ENCODE measurements around a stretch of chr15.

DNA sequence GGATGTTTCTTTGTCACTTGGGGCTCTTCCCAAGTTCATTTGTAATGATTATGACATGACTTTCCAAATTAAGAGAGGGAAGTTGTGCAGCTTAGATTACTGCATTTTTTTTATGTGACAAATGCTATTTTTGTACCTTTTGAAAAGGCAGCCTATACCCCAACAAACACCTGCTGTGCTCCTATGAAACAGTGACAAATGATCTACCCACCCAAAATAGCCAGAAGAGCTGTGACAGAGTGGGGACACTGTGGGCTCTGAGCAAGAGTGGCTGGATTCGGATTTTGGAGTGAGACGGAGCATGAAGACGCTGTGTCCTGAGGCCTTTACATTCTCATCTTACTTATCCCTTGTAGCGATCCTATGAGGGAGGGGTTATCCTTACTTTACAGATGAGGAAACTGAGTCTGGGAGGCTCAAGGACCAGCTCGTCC, 6.9 kb upstream of the SYNM start:
- PRO-cap = no peak
- RAMPAGE, long total RNA, 4 experiments = no peak in any of the 4 experiments

- PRO-cap = no peak
- RAMPAGE, long total RNA, 4 experiments = no peak in any of the 4 experiments
Observed at GRCh38 chr15:99114067-99115143, 9.5 kb downstream of the SYNM start.

DNA sequence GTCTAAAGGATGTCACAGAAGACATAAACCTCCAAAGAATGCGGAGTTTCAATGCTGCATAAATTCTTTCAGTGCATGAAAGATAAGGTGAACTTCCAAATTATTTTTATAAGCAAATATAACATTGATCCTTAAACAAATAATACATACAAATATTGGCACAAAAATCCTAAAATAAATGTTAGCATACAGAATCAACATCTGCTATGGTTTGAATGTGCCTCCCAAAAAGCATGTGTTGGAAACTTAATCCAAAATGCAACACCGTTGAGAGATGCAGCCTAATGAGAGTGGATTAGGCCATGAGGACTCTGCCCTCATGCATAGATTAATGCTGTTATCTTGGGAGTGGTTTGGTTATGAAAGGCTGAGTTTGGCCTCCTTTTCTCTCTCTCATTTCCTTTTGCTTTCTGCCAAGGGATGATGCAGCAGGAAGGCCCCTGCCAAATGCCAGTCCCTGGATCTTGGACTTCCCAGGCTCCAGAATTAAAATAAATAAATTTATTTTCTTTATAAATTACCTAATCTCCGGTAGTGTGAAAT, 49.3 kb downstream of the SYNM start:
- PRO-cap = no peak
- RAMPAGE, long total RNA, 4 experiments = no peak in any of the 4 experiments

GRCh38 chr15:99454688-99455457, 110.9 kb upstream of the MEF2A start:
- PRO-cap = bidirectional peak, plus-strand start at chr15:99455188, minus-strand start at chr15:99455094
- RAMPAGE, long total RNA, 4 experiments = no peak in any of the 4 experiments

DNA sequence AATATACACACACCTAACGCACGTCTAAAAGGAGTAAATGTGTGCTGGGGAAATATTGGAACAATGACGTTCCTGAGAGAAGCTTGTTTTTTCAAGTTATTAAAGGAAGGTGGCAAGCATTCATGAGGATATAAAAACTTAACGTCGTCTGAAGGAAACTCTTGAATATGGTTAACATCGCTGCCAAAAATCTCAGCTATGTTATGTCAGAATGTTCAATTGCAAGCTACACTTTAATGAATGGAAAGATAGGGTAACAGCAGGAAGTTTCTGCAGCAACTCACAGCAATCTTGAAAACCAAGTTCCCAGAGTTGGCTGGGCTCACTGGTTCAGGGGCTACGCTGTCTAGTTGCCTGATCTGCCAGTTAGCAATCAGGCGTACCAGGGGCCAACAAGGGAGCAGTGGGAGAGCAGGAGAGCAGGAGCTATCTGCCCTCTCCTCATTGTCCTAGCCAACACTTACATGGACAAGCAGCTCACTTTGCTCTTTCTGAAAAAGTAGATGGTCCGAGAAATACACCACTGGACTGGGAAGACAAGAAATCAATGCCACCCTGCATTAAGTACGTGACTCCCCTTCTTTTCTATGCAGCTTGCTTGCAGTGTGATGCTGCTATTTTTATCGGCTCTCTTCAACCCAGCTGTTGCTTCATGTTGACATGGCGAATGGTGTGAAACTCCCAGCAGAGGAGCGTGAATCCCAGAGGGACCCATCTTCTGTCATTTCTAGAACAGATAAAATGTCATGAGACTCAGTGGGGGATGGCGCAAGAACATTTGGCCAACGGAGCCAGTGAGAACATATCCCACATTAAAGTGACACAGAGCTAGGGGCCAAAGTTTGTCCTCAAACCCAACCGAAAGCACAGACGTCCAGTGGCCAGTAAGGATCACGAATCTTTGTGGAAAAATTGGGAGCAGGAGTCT, 54.0 kb upstream of the MEF2A start:
- PRO-cap = no peak
- RAMPAGE, long total RNA, 4 experiments = no peak in any of the 4 experiments

DNA sequence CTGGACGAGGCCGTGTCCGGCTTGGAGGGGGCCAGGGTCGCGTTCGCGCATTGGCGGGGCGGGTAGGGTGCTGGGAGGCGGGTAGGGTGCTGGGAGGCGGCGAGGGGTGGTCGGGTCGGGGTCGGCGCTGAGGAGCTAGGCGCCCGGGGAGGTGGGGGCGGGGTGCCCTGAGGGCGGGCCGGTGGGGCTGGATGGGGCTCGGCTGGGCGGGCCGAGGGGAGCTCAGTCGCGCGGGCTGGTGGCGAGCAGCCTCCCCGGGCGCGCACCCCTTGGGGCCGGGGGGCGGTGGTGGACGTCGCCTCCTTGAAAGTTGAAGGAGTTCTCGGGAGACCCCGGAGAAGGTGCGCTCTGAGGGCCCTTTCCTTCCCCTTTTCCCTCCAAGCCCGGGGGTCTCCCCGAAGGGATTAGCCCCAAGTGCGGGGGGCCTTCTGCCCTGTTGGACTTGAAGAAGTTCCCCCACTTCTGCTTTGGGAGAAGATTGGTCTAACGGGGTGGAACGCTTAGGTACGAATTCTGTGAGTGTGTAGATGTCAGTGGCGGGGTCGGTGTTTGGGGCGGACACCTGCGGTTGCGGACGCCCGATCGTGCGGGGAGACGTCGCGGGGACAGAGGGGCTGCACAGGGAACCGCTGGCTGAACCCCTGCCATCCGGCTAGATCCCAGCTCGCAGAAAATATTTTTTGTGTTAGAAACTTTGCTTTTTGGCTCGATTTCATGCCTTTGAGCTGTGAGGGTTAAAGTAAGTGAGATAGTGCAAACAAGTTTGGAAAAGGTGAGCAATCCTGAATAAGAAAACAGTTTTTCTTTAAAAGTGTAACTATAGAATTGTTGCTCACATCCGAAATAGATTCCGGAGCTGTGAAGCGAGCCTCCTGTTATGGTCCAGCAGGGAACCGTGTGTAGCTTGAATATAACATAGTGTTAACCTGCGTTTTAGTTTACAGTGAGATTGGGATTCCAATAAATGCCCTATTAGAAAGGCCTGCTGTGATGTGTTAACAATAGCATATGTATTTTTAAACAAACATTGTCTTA, 792 bp downstream of the MEF2A start:
- PRO-cap = unidirectional peak, plus-strand start at position 225 of the sequence; bidirectional peak, plus-strand start at position 533 of the sequence, minus-strand start at position 464 of the sequence
- RAMPAGE, long total RNA, 4 experiments = no peak in any of the 4 experiments

DNA sequence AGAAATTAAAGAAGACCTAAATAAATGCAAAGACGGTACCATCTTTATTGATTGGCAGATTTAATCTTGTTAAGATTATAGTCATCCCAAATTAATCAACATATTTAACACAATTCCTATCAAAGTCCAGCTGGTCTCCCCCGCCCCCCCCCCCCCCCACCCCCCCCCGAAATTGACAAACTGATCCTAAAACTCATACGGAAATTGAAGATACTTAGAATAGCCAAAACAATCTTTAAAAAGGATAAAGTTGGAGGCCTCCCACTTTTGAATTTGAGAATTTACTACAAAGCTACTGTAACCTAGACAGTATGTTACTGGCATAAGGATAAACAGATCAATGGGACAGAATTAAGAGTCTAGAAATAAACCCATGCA, 44.5 kb downstream of the MEF2A start:
- PRO-cap = no peak
- RAMPAGE, long total RNA, 4 experiments = no peak in any of the 4 experiments

- PRO-cap = no peak
- RAMPAGE, long total RNA, 4 experiments = no peak in any of the 4 experiments
Observed at GRCh38 chr15:99658770-99659113, 74.5 kb downstream of the LYSMD4 start.

GRCh38 chr15:100021612-100021962, 288.4 kb upstream of the LYSMD4 start:
- PRO-cap = no peak
- RAMPAGE, long total RNA, 4 experiments = no peak in any of the 4 experiments

DNA sequence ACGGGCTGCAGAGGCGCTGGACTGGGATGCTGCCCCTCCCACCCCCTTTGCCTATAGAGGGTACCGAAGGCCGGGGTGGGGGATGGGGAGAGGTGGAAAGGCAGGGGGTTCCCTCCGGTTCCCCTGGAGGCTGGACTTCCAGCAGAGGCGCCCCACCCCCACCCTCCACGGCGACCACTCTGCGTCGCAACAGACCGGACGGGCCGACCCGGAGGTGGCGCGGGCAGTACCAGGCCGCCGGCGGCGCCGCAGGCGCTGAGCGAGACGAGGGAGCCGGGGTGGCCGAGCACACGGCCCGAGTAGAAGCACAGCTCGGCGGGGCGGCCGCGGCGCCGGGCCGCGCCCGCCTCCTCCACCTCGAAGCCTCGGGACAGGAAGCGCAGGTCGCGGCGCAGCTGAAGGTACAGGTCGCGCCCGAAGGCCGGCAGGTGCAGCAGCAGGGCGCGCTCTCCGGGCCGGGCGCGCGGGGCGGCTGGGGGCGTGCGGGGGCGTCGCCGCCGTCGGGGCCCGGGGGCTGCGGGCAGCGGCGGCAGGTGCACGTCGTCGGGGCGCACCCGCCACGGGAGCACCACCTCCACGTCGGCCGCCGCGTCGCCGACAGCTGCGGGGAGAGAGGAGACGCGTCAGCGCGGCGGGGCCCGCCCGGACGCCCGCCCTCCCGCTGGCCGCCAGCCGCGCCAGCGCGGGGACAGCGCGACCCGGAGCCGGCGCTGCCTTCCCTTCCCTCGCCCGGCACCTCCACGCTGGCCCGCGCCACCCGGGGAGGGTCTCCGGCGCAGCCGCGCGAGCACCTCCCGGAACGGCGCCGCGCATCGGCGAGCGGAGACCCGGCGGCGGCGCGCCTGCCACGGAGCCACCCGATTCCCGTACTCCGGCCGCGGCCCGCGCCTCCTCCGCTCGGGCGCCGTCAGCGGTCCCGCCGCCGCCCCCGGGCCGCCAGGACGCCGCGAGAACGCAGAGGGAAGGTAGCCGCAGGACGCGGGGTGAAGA, 671 bp downstream of the ADAMTS17 start:
- PRO-cap = bidirectional peak, plus-strand start at position 606 of the sequence, minus-strand start at position 584 of the sequence
- RAMPAGE, long total RNA, 4 experiments = no peak in any of the 4 experiments

GRCh38 chr15:100350524-100350934, 8.8 kb upstream of the ADAMTS17 start:
- PRO-cap = no peak
- RAMPAGE, long total RNA, 4 experiments = no peak in any of the 4 experiments

DNA sequence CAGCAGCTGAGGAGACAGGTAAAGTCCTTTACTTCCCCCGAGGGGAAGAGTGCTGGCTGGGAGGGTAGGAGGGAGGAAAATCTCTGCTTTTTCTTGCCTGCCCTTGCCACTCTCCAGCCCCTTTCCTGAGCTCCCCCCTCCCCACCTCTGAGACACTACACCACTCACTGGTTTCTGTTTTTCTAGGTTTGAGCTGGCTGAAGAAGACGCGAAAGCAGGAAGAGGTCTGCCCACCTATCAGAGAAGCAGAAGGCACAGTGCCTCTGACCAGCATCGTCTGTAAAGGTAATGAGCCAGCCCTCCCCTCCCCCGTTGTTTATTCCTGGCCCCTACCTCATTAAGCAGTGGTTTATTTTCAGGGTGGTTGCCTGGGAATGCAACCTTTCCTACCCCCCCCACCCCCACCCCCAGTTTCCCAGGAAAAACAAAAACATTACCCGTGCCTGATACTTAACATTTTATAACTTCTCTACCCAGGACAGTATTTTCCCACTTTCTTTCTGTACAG, 694 bp downstream of the ASB7 start:
- PRO-cap = no peak
- RAMPAGE, long total RNA, 4 experiments = no peak in any of the 4 experiments

GRCh38 chr15:100693387-100693925, 91.1 kb downstream of the ASB7 start:
- PRO-cap = no peak
- RAMPAGE, long total RNA, 4 experiments = no peak in any of the 4 experiments

DNA sequence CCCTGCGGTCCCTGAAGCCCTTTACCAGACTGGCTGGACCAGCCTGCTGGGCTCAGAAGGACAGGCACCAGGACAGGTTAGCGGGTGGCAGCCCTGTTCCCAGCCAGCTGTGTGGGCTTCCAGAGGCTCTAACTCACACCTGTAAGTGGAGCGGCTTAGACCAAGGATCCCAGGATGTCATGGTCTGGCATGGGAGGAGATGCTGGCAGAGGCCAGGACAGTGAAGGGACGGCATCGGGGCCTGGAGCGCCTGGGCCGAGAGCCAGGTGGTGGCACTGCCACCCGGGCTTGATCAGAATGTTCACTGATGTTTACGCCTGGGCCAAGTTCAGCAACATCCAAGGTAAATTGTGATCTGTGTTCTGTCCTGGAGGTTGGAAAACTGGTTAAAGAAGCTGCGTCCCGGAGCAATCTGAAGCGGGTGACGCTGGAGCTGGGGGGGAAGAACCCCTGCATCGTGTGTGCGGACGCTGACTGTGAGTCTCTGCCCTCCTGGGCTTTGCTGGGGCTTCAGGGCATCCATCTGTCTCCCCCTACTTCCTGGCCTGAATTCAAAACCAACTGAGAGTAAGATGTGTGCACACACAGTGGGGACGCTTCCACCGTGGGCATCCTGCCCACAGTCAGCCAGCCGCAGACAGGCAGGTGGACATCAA, 18.2 kb downstream of the ALDH1A3 start:
- PRO-cap = no peak
- RAMPAGE, long total RNA, 4 experiments = no peak in any of the 4 experiments

- PRO-cap = no peak
- RAMPAGE, long total RNA, 4 experiments = no peak in any of the 4 experiments
Observed at GRCh38 chr15:101047410-101047925, 128.3 kb downstream of the LRRK1 start.

- PRO-cap = no peak
- RAMPAGE, long total RNA, 4 experiments = no peak in any of the 4 experiments
Observed at GRCh38 chr15:101187474-101188373, 64.1 kb downstream of the CHSY1 start.

DNA sequence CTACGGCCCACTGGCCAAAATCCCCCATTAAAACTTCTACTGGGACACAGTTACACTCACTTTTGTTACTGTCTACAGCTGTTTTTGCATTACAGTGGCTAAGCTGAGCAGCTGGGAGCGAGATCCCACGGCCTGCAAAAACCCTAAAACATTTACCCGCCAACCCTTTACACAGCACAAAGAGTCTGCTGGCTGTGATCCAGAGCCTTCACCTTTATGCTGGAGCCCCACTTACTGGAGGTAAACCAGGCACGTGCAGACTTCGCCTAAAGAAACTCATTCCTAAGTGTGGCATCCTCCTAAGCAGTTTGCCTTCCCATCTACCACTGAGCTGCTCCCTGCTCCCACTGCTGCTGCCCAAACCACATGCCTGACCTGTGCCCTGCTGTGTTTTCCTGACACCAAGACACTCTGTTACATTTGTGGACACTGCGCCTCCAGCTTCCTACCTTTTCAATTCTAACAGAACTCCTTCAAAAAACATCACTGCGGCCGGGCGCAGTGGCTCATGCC, 53.1 kb downstream of the CHSY1 start:
- PRO-cap = no peak
- RAMPAGE, long total RNA, 4 experiments = no peak in any of the 4 experiments

DNA sequence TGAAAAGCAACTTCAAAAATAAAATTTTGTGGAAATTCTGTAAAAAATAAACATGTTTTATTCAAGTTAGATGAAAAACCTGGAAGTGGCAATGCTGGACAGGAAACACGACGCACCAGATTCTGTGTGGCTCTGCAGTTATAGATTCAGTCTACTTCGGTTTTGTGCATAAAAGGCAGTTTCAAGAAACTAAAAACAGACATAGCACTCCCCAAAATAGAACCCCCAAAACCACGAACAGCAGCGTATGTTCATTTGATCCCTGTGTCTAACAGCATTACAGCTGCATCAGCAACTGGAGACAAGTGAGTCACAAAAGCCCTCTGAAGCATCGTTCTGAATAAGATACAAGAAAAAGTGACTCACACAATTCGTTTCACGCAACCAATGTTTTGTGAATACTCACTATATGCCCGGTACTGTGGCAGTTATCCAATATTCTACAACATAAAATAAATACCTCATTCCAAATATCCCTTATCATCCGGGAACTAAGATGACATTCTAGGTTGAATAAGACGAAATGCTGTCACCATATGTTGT, 52.1 kb downstream of the CHSY1 start:
- PRO-cap = unidirectional peak, minus-strand start at position 146 of the sequence
- RAMPAGE, long total RNA, 4 experiments = no peak in any of the 4 experiments

GRCh38 chr15:101207794-101208328, 44.0 kb downstream of the CHSY1 start:
- PRO-cap = no peak
- RAMPAGE, long total RNA, 4 experiments = no peak in any of the 4 experiments

- PRO-cap = no peak
- RAMPAGE, long total RNA, 4 experiments = no peak in any of the 4 experiments
Observed at GRCh38 chr15:101246408-101247099, 5.3 kb downstream of the CHSY1 start.